Foreskin keratinocyte (primary cell): ENCODE measurements around a stretch of chr16.

DNA sequence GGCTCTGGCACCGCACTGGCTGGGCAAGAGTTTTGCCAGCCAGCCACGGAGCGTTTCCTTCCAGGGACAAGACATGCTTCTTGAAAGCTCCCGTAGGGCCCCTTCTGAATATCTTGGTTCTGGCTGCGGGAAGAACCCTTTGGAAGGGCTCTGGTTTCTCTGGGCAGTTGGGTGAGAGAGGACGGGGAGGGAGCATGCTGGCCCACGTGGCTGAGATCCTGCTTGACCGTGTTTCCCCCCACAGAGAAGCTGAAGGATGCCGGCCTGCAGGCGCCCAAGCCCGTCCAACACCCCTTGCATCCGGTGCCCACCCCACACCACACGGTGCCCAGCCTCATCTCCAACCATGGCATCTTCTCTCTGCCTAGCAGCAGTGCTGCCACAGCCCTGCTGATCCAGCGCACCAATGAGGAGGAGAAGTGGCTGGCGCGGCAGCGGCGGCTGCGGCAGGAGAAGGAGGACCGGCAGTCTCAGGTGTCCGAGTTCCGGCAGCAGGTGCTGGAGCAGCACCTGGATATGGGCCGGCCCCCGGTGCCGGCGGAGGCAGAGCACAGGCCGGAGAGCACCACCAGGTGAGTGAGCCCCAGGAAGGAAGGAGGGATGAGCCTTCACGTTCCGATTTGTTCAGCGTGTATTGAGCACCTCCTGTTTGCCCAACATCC lies 31.6 kb downstream of the GINS2 start:
- RAMPAGE, total RNA, result no peak

DNA sequence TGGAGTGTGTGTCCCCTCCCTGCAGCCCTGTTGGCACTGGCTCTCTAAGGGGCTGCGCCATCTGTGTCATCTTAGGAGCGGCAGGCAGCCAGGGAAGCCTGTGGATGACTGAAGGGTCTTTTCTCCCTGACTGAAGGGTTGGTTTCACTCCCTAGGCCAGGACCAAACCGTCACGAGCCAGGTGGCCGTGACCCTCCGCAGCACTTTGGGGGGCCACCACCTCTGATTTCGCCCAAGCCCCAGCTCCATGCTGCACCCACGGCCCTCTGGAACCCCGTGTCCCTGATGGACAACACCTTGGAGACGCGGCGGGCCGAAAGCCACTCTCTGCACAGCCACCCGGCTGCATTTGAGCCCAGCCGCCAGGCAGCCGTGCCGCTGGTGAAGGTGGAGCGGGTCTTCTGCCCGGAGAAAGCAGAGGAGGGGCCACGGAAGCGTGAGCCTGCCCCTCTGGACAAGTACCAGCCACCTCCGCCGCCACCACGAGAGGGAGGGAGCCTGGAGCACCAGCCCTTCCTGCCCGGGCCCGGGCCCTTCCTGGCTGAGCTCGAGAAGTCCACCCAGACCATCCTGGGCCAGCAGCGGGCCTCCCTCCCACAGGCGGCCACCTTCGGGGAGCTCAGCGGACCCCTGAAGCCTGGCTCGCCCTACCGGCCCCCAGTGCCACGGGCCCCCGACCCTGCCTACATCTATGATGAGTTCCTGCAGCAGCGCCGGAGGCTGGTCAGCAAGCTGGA lies 27.6 kb downstream of the GINS2 start:
- RAMPAGE, total RNA, result no peak

- RAMPAGE, total RNA, result no peak
Observed at GRCh38 chr16:85667738-85668469, 20.9 kb downstream of the GINS2 start.

DNA sequence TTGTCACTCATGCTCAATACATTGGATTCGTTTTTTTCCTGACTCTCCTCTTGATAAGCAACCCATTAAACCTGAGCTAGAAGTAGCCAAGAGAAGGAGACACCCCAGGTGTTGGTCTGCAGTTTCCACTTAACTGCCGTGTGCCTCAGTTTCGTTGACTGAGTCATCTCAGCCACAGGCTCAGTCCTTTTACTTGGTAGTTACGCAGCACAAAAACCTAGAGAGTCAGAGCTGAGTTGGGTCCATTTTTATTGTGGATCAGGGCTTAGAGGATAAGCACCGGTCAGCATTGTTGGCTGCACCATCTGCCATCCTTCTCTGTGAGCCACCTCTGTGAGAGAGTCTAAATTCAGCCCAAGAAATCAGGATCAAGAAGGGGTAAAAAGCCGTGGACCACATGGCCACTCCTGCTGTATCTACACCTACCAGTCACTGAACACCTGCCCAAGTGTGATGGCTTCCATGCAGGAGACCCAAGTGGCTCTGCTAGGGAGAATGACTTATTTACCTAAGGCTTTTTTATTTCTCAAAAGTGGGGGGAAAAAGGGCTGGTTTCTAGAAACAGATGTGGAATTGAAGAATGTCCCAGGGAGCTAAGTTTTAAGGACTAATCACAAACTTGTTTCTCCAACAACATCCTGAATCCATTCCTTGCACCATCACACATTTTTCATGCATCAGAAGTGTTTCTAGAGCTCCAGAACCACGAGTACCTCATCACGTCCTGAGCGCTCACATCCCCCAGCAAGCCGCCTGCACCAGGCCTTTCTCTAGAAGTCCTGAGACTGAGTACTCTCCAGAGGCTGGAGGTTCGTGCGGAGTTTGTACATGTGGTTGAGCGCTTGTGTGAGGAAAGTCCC lies 11.1 kb downstream of the GINS2 start:
- RAMPAGE, total RNA, result no peak

- RAMPAGE, total RNA, result no peak
Observed at GRCh38 chr16:85848299-85848873, 48.9 kb downstream of the COX4I1 start.

- RAMPAGE, total RNA, result no peak
Observed at GRCh38 chr16:85901029-85901766, 2.2 kb downstream of the IRF8 start.

GRCh38 chr16:85929153-85929964 lies 30.4 kb downstream of the IRF8 start:
- RAMPAGE, total RNA, result no peak

- RAMPAGE, total RNA, result no peak
Observed at GRCh38 chr16:85965034-85965615, 66.2 kb downstream of the IRF8 start.

GRCh38 chr16:85995752-85996272 lies 96.8 kb downstream of the IRF8 start:
- RAMPAGE, total RNA, result no peak

DNA sequence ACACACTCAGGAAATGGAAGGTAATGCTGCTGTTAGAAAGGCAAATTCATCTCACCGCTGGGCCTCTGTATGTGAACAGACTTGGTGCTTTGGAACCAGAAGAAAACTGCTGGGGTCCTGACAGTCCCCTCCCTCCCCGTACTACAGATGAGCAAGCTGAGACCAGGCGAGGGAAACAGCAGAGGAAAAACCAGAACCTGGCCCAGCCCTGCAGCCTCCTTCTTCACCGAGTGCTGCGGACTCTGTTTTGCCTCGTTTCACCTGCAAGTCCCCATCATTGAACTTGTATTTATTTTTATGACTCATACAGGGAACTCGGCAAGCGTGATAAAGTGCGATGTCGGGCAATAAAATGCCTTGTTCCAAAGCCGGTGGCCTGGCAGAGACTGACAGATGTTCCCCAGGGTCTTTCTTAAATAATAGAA lies 128.4 kb downstream of the IRF8 start:
- RAMPAGE, total RNA, result no peak

GRCh38 chr16:86059804-86060292 lies 160.9 kb downstream of the IRF8 start:
- RAMPAGE, total RNA, result no peak

- RAMPAGE, total RNA, result no peak
Observed at GRCh38 chr16:86077669-86078796, 179.1 kb downstream of the IRF8 start.

GRCh38 chr16:86162619-86163142 lies 263.7 kb downstream of the IRF8 start:
- RAMPAGE, total RNA, result no peak

- RAMPAGE, total RNA, result no peak
Observed at GRCh38 chr16:86262054-86262431, 248.3 kb upstream of the FOXF1 start.

DNA sequence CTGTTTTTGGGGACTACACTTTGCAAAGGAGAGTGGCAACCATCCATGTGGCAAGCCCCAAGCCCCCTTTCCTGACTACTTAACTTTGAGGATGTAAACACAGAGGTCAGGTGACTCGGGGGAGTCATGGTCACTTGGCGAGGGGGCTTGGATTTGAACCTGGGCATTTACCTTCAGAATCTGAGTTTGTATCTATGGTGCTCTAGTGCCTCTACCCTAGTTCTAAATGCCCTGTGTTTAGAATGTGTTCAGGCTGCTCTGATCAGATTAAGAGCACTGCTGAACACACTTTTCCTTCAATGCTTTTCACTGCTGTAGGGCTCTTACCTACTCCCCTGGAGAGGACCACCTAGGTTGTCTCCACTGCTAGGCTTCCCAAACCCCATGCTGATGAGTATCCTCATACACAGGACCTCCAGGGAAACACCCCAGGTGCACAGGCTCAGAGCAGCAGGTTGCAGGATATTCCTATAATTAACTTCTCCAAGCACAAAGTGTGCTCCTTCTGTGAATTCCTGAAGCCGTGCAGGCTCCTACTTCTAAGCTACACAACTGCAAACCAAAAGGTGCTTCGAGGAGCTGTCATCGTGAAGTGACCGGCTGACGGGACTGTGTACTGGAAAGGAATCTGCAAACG lies 21.9 kb upstream of the FOXF1 start:
- RAMPAGE, total RNA, result no peak

GRCh38 chr16:86505994-86507133 lies 4.0 kb upstream of the FOXF1 start:
- RAMPAGE, total RNA, result no peak

GRCh38 chr16:86508962-86509356 lies 1.4 kb upstream of the FOXF1 start:
- RAMPAGE, total RNA, result no peak

DNA sequence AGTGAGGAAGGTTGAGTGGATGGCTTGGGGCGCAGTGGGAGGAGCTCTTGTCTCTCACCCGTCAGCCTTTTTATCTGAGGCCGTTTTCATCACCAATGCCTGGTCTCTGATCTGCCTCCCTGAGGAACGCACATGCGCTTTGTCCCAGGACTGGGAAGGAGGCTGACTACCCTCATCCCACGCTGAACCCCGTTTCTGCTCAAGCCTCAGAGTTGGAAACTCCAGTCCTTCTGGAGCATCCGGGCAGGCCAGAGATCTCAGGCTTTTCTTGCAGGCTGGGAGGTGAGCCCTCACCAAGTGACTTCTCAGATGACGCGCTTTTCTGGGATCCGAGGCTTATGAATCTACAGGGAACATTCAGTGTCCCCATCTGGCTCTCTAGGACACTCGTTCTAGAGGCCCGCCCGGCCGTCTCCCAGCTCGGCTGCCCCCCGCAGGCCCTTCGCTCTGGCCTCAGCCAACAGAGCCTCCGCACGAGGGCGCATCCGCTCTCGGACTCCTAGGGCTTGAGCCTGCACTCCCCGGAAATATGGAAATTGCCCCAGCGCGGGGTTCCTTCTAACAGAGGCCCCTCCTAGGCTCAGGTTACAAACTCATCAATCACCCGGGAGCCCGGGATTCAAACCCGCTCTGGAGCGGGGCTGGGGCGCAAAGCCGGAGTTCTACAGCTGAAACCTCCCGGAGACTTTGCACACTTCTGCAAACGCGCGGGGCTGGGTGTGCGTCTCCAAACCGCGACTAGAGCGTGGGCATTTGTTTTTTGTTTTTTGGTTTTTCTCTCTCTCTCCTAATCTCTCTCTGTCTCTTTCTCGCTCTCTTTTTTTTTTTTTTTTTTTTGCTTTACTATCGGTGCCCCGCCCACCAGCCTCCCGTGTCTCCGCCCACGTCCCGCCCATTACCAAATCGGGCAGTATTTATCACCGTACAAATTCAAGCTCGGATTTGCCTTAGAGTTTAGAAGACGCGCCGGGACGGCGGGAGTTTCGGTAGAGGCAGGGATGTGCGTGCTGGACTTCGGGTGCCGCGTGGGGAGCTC lies 2.6 kb upstream of the FOXL1 start:
- RAMPAGE, total RNA, result no peak

- RAMPAGE, total RNA, result no peak
Observed at GRCh38 chr16:86576788-86577731, 1.3 kb upstream of the FOXL1 start.

- RAMPAGE, total RNA, result no peak
Observed at GRCh38 chr16:86597795-86598488, 19.6 kb downstream of the FOXL1 start.